Mesenchymal stem cell of adipose (primary cell): ENCODE results near the gene KATNAL1.

- CAGE, long polyA plus RNA: no peak
Measured at GRCh38 chr13:29676962-29677231, 81.4 kb upstream of the SLC7A1 start.

DNA sequence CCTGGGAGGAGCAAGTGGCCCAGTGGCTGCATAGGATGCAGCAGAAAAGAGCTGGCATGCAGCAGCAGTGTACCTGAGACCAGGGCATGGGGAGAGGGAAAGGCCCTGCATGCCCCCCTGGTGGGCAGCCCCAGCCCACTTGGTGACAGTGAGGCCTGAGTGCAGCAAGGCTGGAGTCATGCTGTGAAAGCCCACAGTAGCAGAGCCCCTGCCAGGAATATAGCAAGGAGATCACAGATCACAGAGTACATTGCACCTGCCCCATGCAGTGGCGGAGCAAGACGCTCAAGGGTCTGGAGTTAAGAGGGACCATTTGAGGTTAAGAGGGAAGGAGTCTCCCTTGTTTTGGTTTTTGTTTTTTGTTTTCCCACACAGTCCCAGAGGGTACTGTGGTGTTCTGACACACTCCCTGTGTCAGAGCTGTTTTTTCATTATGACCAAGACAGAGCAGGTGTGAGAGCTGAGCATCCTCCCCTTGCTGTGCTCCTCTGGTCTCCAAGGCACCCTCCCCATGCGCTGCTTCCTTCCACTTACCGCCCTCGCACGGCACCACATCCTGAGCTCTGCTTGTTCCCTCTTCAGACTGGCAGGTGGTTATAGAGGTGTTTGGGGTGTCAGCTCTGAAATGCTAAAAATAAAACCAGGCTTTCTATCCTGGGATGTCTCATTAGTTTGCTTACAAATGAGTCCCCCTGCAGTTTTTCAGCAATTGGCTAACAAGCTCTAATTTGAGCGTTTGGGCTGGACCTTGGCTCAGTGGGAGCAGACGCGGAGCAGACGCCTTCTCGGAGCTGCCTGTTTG lies 85.1 kb upstream of the UBL3 start:
- CAGE, long polyA plus RNA: no peak

DNA sequence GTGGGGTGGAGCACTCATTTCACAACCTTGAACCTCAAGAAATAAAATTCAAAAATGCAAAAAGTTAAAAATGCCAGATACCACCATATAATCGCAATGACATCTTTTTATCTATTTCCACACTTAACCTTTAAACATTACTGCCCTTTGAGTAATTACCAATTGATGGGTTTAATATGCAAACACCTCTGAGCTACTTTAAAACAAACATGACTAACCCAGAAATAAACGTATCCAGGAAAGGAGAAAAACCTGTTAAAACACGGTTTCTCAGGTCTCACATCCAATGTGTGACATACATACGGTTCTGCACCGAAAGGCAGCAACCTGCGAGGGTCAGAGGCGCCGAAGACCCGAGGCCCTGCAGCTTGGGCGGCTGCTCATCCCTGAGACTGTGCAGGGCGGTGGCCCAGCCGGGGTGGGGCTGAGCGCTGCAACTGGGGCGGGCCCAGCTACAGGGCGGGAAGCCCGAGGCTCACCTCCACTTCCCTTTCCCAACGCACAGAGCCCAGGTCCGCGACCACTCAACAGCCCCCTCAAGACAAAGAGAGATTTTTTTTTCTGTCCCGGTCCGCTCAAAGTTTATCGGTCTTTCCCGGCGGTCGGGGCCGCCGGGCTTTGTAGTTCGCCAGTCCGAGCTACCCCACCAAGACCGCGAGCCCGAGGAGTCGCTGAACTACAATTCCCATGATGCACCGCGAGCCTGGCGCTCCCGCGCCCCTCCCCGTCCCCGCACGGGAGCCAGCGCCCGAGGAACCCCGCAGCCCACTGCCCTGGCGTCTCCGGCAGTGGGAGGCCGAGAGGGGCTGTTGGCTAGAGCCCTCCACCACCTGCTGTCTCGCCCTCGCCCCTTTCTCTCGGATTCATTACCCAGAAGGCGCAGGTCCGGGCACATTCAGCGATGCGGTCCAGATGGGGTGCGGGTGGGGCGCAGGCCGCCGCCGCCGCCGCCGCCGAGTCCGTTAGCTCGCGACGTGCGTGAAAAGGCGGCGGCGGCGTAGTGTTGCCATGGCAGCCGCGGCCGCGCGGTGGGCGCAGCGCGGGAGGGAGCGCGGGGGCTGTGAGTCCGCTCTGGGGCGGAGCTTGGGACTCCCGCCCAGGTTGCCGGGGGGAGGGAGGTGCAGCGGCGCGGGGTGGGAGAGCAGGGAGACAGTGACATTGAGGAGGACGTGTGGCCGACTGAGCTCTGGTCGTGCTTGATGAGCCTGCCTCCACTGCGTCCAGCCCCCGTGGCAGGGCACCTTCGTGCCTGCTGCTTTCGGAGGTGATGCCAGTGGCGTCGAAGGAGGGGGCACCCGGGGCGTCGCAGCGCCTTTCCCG lies at the start of gene KATNAL1:
Gene KATNAL1 (minus strand): TSS at position 1,091 of the 1,320 bp plus-strand sequence.
- CAGE, long polyA plus RNA: no peak

GRCh38 chr13:30388628-30389107 lies 33.6 kb upstream of the UBE2L5 start:
- CAGE, long polyA plus RNA: no peak

GRCh38 chr13:30443662-30444273 lies 21.5 kb downstream of the UBE2L5 start:
- CAGE, long polyA plus RNA: no peak

DNA sequence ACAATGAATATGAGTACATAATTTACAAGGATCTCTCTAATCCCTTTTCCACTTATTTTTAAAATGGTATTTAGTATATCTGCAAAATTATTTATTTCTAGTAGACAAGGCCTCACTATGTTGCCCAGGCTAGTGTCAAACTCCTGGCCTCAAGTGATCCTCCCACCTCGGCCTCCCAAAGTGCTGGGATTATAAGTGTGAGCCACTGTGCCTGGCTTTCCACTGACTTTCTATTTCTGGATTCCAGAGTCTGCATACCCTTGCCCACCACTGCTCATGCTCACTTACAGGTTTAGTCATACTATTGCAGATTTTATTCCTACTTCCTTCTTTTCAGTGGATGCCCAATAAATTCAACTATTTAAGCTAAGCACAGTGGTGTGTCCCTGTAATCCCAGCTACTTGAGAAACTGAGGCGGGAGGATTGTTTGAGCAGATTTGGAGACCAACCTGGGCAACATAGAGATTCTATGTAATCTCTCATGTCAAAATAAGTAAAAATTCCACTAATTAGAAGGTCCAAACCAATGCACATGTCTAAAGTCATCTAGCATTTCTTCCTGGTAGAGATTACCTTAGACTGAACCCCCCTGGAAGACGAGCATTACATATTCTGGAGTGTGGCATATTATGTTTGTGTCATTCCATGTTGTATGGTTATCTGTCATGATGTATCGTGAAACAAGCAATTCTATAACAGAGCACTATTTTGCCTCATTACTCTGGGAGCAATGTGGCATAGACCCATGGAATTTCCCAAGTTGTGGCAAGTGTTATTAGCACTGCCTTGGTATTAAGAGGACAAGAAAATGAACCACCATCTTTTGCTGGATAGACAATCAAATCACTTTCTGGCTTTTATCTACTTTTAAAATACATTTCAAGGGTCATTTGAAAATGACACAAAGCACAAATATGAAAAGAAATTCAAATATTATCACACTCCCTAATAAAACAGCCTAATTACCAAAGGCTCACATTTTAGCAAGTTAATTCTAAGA lies 8.4 kb downstream of the HMGB1 start:
- CAGE, long polyA plus RNA: no peak

- CAGE, long polyA plus RNA: no peak
Measured at GRCh38 chr13:30480525-30480915, 14.8 kb upstream of the HMGB1 start.

DNA sequence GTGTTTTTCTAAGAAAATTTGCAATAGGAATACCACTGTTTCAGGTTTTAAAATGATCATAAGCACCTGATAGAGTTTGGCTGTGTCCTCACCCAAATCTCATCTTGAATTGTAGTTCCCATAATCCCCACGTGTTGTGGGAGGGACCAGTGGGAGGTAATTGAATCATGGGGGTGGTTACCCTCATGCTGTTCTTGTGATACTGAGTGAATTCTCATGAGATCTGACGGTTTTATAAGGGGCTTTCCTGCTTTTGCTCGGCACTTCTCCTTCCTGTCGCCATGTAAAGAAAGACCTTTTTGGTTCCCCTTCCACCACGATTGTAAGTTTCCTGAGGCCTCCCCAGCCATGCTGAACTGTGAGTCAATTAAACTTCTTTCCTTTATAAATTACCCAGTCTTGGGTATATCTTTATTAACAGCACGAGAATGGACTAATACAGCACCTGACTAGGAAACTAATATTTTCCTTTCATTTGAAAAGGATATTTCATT lies 69.7 kb upstream of the USPL1 start:
- CAGE, long polyA plus RNA: no peak

- CAGE, long polyA plus RNA: no peak
Measured at GRCh38 chr13:30615429-30616396, 2.0 kb upstream of the USPL1 start.

GRCh38 chr13:30648312-30648955 lies 30.7 kb downstream of the USPL1 start:
- CAGE, long polyA plus RNA: no peak

DNA sequence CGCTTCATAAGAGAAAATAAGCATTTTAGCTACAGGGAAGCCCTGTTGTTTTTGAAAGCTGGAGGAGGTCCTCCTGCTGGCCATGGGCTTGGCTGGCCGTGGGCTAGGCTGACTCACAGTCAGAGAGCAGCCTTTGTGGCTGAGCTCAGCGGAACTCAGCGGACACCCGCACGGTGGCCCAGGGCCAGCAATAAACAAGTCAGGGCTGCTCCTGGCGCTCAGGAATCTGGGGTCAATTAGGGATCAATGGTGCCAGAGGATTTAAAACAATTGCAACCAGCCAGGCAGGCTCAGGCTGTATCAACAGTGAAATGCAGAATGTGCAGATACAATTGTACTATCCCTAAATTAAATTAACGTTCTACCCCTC lies 57.3 kb downstream of the ALOX5AP start:
- CAGE, long polyA plus RNA: no peak

- CAGE, long polyA plus RNA: no peak
Measured at GRCh38 chr13:30803074-30803511, 67.8 kb downstream of the ALOX5AP start.

DNA sequence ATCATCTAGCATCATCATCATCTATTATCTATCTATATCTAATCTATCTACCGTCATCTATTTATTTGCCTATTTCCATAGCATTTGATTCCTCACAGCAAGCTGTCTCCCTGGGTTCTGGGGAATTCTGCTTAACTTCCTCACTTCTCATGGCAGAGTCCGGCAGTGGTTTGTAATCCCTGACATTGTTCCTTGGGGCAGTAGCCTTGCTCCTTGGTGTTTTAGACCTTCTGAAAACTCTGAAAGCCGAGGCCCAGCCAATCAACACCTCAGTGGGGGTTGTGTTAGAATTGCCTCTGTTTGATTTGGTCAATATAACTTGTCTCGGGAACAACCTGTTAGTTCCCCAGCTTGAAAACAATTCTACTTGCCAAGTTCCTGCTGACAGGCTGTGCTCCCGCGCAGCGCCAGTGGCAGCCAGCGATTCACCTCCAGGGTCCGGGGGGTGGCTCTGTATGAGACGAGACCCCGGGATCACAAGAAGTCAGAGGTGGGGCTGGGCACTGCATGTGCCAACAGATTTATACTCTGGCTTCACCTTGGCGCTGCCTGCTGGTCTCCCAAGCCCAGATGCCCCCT lies 81.5 kb upstream of the MEDAG start:
- CAGE, long polyA plus RNA: no peak

DNA sequence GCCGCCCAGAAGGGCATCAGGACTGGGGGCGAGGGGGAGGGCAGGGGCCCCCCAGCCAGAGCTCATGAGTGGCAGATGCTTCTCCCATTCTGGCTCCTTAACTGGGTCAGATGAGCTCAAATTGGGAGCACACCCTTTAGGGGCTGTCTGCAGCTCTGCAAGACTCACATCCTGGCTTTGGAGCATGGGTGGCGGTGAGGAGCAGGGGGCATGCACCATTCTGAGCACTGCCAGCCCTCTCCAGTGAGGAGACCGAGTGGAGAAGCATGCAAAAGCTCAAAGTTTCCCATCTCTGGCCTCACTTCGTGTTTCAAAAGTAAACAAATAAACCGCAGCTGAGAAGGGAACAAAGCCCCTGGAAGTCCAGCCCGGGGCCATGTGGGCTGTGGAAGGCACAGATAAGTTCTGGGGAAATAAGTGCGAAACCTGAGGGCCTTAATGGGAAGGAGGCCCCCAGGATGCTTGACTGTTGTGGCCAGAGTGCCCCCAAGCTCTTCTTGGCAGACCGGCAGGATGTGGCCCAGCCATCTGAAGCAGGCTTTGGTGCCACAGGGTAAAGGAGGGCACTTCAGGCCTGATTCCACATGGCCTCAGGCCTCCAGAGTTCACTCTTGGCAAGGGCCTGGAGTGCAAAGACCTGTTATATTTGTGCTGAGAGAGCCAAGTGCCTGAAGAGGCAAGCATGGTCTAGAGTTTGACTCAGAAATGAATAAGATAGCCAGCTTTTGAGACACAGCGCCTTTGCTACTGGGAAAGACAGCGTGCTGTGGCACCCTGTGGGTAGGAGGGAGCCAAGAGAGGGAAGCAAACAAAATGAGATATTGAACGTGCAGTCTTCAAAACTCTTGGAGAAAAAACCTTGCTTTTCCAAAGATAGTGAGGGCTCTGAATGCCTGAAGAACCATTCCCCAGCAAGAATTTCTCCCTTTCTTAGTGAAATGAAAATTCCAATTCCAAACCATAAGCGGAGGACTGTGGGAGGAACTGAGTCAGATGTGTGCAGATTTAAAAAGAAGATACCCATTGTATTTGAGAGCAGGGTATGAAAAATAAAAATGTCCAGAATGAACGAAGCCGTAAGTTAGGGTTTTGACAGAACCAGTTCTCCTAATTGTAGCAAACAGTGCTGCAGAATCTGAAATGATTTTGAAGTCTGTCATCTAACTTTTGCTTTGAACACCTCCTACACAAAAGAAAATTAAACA lies 1.3 kb downstream of the MEDAG start:
- CAGE, long polyA plus RNA: no peak

- CAGE, long polyA plus RNA: no peak
Measured at GRCh38 chr13:31162097-31163088, 689 bp upstream of the HSPH1 start.

GRCh38 chr13:31200657-31201016 lies 862 bp downstream of the B3GLCT start:
- CAGE, long polyA plus RNA: no peak

GRCh38 chr13:31654936-31655331 lies 84.4 kb upstream of the RXFP2 start:
- CAGE, long polyA plus RNA: no peak

GRCh38 chr13:31945100-31945499 lies 86.5 kb upstream of the FRY start:
- CAGE, long polyA plus RNA: no peak

- CAGE, long polyA plus RNA: no peak
Measured at GRCh38 chr13:32150312-32150599, 118.7 kb downstream of the FRY start.

- CAGE, long polyA plus RNA: no peak
Measured at GRCh38 chr13:32205461-32206030, 109.6 kb downstream of the ZAR1L start.